T-cell (primary cell): Measurements from ENCODE around the genes RGS1 and RGS2.

DNA sequence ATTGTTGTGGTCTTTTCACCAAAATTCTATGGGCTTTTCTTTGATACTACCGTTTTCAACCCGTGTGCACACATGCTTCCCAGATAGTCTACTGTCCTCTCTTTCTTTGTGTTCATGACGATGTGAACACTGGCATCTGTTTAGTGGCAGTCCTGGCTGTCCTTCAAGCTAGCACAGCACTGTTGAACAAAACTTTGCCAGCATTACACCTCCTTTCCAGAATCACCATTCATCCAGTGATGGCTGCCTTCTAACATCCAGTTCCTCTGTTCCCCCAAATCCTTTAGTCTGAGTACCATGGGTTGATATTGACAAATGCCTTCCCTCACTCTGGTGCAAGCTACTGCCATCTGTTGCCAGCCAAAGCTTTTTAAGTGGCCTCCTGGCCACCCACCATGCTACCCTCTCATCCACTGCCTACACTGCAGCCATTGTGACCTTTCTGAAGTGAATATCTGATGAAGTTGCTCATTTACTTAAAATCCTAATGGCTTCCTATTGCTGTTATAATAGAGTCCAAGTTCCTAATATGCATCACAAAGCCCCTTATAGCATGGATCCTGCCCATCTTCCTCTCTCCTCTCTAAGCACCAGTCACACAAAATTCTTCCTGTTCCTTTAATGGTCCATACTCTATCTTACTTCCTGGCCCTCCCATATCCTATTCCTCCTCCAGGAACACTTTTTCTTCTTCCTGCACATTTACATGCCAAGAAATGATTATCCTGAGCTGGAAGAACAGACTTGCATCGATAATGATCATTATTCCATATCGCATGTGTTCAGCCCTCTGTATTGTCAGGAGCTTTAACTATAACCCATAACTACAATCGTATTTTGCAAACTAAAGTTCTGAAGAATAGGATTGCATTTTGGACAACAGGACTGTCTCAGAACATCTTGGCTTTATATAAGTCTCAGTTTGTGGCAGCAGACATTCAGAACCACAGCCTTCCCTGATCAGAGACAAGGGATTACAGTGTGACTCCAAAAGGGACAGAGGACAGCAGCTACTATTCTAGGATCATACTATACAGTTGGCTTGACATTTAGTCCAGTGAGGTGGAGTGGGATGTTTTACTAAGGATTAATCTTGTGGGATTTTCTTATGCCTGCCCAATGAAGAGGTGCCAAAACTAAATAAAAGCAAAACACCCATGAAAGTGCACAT, 94.0 kb downstream of the NIBAN1 start:
- PRO-cap, 7 experiments = no peak in any of the 7 experiments

GRCh38 chr1:184929911-184930390, 44.4 kb downstream of the NIBAN1 start:
- PRO-cap, 7 experiments = no peak in any of the 7 experiments

DNA sequence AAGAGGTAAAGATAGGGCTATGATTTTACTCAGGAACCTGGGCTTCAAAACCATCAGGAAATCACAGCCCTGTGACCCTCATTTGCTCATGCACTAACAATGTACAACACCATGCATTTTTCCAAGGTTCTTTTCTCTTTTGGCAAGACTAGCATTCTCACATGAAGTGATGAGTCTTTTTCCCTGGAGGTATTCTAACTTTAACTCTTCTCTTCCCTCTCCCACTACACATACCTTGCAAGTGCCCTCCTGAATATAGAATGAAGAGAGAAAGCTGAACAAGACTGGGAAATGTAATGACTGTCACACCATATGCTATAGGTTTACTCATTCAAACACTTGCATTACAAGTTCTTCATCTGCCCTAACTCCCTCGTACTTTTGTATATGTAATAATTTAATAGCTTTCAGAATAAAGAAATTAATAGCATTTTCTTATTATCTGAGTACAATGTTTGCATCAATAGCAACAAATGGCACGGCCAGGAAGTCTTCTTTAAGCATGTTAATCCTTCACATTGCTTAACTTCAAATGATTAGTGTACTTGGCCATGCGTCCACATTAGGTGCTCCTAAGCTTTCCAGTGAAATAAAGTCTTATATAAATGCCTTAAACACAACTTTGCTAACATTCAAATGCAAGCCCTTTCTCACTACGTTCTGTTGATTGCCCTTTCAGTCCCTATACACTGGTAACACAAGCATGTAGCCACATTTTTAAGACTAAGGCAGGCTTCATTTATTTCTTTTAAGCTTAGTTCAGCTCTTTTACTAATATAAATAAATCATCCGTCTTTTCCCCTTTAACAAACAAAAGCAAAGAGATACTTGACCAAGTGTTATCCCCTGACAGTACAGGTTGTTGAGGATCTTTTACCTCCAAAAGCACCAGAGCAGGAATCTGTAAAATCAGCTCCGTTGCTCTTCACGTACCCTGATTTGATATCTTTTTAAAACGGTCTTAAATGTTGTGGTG, 1.7 kb downstream of the NIBAN1 start:
- PRO-cap, 7 experiments = no peak in any of the 7 experiments

DNA sequence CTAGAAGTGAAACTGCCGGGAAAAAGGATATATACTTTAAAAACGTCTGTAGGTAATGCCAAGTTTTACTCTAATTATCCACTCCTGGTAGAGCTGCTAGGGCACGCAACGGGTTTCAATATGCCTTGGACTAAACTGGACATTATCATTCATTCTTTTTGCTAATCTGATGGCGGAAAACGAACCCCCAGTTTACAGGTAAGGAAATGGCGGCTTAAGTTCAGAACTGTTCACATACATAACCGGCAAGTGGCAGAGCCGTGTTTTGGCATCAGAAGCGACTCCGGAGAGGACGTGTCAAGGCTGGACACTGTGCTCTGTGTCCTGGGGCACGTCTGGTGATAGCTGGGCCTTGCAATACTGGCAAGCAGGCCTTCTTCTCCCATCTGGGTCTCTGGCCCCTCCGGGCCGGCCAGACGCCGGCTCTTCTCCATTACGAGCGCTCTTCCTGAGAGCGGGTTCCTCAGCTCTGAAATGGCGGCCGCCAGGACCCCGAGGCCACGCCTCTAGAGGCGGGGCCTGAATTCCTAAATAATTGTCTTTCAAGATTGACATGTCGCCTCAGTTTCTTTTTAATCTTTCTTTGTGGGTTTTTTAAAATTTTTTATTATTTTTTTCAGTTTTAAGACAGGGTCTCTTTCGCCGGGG, 8.9 kb downstream of the RNF2 start:
- PRO-cap, 7 experiments = no peak in any of the 7 experiments

DNA sequence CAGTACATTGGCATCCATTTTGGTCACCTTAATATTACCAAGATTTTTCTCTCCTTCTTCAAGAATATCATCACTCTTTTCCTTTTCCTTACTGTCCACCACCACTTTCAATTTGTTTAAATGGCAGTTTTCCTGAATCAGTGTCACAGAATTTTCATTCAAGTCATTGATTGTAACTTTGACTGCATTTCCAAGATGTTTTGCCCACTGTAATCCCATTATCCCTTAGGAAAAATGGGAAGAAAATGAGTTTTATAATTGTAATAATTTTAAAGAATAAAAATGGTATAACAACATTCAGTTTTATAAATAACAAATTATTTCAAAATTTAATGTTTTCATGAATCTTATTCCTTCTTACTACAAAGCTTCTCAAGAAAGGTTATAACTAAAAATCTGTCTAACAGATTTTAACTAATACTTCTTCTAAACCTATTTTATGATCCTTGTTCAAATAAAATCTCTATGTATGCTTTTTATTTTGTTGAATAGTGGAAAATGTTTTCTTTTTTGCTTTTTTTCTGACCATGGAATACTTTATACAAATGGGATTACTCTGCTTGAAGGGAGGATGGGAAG, 16.7 kb downstream of the TRMT1L start:
- PRO-cap, 7 experiments = no peak in any of the 7 experiments

- PRO-cap, 7 experiments = no peak in any of the 7 experiments
These were observed 2.8 kb downstream of the IVNS1ABP start for GRCh38 chr1:185314048-185314906.

- PRO-cap, 7 experiments = no peak in any of the 7 experiments
These were observed 95.6 kb upstream of the IVNS1ABP start for GRCh38 chr1:185412500-185413232.

DNA sequence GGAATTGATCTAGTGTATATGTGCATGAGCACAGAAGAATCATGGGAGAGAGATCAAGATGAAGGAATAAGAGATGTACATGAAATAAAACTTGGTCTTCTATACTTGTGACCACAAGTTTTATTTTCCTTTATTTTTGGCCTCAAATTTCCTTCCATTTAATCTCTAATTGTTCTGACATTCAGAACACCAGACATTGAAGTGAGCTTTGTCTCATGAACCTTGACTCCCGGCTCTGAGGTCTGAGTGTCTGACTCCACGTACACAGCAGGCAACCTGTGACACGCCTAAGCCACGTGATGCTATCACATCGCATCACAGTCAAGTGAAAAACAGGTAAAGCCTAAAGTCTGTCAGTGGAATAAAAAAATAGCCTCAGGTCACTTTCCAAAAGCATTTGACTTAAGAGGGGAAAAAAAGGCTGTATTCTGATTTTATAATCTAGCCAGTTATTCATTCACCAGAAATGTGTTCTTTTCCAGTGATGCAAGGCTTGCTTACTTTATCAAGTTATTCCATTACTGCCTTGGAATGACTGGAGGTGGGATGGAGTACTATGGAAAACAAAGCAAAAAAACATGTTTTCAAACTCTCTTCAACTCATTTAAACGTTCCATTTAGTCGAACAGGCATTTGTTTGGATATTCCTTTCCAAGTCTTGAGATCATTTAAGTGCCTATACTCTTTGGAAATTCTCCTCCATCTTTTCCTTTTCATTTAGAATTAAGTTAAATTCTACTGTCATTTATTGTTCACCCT, 163.2 kb upstream of the HMCN1 start:
- PRO-cap, 7 experiments = peak in 7 of 7 experiments; most common minus-strand start position 237 of the sequence (in 7)

- PRO-cap, 7 experiments = no peak in any of the 7 experiments
These were observed 40.1 kb upstream of the HMCN1 start for GRCh38 chr1:185694038-185694637.

DNA sequence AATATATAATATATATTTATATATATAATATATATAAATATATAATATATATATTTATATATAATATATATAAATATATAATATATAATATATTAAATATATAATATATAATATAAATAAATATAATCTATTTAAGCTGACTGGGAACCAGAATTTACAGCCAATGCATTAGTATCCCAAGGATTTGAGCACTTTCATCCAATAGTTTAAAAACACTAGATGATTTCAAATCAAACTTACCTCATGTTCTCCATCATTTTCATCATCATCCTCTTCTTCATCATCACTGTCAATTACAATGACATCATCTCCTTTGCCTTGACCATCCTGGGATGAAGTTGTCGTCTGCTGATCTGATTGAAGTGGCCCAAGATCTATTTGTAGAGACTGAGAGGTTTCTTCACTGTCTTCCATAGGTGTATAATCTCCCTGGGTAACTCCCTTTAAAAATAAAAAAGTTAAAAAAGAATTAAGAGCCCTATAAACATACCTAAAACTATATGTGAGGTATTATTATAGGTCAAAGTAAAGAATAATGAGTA, 31.2 kb downstream of the PRG4 start:
- PRO-cap, 7 experiments = no peak in any of the 7 experiments

DNA sequence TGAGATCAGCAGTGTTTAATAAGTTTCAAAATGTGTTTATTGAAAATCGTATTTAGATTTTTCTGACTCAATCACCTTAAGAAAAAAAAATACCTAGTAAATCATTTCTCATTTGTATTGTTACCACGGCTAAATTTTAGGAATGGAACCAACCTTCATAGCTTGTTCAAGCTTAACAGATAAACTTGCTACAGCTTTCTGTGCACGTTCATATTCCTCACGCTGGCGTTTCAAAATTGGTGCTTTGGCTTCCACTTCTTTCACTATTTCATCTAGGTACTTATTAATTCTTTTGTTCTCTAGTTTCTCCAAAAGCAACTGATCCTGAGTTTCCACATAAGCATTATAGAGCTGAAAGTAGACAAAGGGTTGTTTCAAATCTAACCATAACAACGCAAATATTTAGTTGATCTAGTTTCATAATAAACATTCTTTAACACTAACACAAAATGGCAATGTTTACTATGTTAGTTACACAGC, 15.4 kb downstream of the TPR start:
- PRO-cap, 7 experiments = no peak in any of the 7 experiments

- PRO-cap, 7 experiments = no peak in any of the 7 experiments
These were observed 148.6 kb downstream of the PLA2G4A start for GRCh38 chr1:186977208-186977819.

DNA sequence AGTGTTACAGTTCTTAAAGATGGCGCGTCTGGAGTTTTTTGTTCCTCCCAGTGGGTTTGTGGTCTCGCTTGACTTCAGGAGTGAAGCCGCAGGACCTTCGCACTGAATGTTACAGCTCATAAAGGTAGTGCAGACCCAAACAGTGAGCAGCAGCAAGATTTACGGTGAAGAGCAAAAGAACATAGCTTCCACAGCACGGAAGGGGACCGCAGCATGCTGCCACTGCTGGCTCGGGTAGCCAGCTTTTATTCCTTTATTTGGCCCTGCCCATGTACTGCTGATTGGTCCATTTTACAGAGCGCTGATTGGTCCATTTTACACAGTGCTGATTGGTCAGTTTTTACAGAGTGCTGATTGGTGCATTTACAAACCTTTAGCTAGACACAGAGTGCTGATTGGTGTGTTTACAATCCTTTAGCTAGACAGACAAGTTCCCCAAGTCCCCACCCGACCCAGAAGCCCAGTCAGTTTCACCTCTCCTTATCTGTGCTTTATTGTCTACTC, 177.8 kb downstream of the PLA2G4A start:
- PRO-cap, 7 experiments = no peak in any of the 7 experiments

- PRO-cap, 7 experiments = no peak in any of the 7 experiments
These were observed 579.7 kb downstream of the PLA2G4A start for GRCh38 chr1:187408514-187408845.

DNA sequence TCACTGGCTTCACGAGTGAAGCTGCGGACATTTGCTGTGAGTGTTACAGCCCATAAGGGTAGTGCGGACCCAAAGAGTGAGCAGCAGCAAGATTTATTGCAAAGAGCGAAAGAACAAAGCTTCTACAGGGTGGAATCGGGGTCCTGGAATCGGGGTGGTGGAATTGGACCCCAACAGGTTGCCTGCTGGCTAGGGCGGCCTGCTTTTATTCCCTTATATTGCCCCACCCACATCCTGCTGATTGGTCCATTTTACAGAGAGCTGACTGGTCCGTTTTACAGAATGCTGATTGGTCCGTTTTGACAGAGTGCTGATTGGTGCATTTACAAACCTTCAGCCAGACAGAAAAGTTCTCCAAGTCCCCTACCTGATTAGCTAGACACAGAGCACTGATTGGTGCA, 1580.3 kb downstream of the BRINP3 start:
- PRO-cap, 7 experiments = no peak in any of the 7 experiments

DNA sequence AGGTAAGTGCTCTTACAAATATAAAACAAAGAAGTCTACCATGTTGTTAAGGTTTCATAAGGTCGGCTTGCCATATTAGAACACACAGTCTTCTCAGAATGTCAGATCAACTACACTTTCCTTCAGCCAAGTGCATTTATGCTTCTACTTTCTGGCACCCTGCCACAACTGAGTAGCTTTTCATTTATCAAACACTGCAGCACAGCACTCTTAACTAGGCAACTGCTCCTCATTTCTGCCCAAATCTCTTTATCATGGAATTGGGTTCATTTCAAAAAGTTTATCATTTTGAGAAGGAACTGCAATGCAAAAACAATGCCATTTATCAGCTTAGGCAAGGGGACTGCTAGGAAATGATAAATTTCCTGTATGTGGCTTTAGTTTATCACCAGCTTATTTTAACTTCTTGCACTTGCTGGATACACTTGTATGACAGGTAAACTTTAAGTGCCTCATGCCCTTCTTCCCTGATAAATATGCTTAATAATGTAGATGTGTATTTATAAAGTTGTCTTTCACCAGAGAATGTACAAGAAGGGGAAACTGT, 334.5 kb upstream of the RGS18 start:
- PRO-cap, 7 experiments = no peak in any of the 7 experiments

GRCh38 chr1:192530162-192530767, 45.3 kb upstream of the RGS1 start:
- PRO-cap, 7 experiments = no peak in any of the 7 experiments

DNA sequence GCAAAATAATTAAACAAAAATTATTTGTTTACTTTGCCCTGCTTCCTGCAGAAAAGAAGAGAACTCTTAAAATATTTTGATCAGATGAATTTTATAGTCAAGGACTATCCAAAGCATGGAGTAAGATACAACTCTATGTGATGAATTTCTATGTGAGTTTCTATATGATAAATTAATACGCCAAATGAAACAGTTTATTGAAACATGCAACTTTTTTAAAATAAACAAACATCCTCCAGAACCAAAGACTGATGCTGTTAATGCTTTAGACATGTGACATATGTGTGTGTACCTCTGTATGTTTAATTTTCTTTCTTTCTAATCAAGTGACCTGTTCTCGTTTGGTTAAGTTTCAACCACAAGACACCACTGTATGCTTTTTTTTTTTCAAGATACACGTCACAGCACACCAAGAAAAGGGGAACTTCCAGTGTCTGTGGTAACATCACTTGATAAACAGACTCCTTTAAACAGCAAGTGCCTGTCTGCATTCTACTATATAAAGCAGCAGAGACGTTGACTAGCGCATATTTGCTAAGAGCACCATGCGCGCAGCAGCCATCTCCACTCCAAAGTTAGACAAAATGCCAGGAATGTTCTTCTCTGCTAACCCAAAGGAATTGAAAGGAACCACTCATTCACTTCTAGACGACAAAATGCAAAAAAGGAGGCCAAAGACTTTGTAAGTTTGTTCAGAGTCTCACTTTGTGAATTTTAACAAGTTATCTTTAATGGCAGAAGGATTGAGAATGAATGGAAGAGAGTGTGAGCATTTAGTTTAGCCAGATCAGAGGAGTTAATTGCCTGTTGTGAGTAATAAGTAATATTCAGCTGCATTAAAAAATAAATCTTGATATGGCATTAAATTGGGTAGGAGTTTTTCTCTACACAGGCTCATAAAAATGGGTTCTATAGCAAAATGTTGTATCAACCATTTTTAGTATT, at the start of gene RGS1:
RGS1 (plus strand) TSS at position 526 of the 945 bp plus-strand sequence.
- PRO-cap, 7 experiments = peak in 7 of 7 experiments; most common plus-strand start position 528 of the sequence (in 7); most common minus-strand start position 300 of the sequence (in 3)

DNA sequence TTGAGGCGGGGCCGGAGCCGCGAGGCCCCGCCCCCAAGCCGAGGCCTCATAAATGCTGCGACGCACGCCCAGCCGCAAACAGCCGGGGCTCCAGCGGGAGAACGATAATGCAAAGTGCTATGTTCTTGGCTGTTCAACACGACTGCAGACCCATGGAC, at the start of gene RGS2:
RGS2 (plus strand) TSS at position 75 of the 158 bp plus-strand sequence.
- PRO-cap, 7 experiments = peak in 7 of 7 experiments; most common plus-strand start position 77 of the sequence (in 7)

- PRO-cap, 7 experiments = no peak in any of the 7 experiments
These were observed 6.2 kb upstream of the CDC73 start for GRCh38 chr1:193115542-193116212.